A172 (cell line): ENCODE data around the gene ACBD5.

DNA sequence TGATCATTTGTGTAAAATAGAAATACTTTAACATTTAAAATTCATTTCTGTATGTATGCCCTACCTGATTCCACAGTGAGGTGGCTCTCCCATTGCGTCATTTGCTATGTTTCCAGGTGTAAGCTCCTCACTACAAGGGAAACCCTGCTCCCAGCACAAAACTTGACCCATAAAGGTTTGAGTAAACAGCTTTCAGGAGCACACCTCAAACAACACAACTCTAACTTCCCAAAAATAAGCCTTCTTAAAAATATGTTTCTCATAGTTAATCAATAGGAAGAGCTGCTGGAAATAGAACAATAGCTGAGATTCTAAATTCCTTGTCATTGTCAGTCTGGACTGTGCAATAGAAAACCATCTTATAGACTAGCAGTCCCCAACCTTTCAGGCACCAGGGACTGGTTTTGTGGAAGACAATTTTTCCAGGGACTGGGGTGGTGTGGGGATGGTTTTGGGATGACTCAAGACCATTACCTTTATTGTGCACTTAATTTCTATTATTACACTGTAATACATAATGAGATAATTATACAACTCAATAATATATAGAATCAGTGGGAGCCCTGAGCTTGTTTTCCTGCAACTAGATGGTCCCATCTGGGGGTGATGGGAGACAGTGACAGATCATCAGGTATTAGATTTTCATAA is 22.7 kb downstream of the PIP4K2A start:
- RAMPAGE, long total RNA = no peak

DNA sequence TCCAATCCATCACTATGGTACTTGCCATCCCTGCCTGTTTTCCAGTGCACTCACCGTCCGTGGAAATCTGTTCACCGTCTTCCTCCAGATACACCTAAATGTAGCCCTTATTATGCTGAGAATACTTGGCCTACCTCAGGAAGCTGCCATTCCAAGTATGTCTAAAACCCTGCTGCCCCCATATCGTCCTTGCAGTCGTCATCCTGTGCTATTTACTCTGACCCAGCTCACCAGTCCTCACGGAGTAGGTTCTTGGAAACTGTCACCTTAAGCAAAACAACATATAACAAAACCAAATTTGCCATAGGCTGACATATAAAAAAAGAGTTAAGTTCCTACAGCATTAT is 869 bp upstream of the PIP4K2A start:
- RAMPAGE, long total RNA = no peak

- RAMPAGE, long total RNA = no peak
Measured at GRCh38 chr10:23097208-23097808, 1.9 kb downstream of the MSRB2 start.

DNA sequence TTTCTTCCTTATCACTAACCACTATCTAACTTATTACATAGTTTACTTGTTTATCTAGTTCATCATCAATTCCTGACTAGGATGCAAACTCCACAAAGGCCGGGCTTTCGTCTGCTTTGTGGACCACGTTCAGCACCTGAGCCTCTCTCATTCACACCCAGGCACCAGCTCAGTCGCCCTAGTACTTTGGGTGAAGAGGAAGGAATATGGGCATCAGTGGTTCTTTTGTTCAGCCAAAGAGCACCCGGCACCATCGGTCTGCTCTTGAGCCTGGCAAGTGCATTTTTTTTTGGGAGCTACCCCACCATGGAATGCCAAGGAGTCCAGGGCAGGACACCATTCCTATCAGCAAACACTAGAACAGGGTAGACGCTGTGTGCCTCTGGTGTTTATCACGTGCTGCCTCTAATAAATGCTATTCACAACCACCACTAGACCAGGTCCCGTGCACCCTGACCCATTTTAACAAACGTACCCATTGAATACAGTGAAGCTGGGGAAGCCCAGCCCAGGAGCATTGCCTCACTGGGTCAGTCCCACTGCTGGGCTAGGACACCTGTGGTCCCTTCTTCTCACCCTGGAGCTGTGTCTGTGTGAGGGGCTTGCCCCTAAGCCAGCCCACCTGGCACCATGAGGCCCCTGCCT is 2.2 kb downstream of the C10orf67 start:
- RAMPAGE, long total RNA = no peak

GRCh38 chr10:23448584-23449143 is 9.8 kb downstream of the OTUD1 start:
- RAMPAGE, long total RNA = no peak

- RAMPAGE, long total RNA = no peak
Measured at GRCh38 chr10:24201980-24202525, 6.9 kb upstream of the KIAA1217 start.

- RAMPAGE, long total RNA = no peak
Measured at GRCh38 chr10:24255804-24256565, 47.0 kb downstream of the KIAA1217 start.

DNA sequence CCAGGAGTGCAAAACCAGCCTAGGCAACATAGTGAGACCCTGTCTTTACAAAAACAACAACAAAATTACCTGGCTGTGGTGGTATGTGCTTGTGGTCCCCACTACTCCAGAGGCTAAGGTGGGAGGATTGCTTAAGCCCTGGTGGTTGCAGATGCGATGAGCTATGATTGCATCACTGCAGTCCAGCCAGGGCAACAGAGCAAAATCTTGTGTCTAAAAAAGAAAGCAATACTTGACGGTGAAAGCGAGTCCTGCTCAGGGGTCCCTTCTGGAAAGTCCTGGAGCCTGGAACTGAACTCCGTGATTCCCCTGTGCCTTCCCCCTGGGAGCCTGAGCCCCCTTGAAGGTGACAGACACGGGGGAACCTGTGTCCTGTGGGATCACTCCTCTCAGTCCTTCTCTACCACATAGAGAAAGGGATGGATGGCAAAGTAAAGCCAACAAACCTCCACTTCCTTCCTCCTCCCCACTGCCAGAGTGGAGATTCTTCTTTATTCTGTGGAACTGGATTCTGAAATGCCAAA is 50.5 kb downstream of the KIAA1217 start:
- RAMPAGE, long total RNA = no peak

DNA sequence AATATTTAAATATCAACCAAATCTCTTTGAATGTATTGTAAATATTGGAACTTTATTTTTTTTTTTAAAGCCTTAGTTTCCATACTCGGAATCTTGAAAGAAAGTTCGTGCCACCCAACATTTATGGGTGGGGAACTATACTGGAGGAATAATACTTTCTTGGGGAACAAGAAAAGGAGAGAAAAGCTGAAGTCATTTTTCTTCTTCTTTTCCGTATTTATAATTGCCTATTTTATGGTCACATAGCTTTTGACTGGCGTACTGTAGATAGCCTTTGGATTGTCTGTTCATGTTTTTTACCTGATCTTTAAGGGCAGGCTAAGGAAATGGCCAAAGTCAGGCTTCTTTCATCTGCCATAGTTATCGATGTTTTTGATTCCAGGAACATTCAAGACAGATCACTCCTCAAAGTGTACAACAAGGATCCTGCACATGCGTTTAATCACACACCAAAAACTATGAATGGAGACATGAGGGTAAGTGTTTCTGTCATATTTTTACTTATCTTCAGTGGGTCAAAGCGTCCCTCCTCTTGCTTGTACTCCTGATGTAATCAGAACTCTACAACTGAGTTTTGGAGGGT is 229.2 kb downstream of the KIAA1217 start:
- RAMPAGE, long total RNA = no peak

GRCh38 chr10:24501289-24501666 is 222.4 kb downstream of the ARHGAP21 start:
- RAMPAGE, long total RNA = no peak

- RAMPAGE, long total RNA = no peak
Measured at GRCh38 chr10:24902207-24902654, 50.2 kb downstream of the PRTFDC1 start.

DNA sequence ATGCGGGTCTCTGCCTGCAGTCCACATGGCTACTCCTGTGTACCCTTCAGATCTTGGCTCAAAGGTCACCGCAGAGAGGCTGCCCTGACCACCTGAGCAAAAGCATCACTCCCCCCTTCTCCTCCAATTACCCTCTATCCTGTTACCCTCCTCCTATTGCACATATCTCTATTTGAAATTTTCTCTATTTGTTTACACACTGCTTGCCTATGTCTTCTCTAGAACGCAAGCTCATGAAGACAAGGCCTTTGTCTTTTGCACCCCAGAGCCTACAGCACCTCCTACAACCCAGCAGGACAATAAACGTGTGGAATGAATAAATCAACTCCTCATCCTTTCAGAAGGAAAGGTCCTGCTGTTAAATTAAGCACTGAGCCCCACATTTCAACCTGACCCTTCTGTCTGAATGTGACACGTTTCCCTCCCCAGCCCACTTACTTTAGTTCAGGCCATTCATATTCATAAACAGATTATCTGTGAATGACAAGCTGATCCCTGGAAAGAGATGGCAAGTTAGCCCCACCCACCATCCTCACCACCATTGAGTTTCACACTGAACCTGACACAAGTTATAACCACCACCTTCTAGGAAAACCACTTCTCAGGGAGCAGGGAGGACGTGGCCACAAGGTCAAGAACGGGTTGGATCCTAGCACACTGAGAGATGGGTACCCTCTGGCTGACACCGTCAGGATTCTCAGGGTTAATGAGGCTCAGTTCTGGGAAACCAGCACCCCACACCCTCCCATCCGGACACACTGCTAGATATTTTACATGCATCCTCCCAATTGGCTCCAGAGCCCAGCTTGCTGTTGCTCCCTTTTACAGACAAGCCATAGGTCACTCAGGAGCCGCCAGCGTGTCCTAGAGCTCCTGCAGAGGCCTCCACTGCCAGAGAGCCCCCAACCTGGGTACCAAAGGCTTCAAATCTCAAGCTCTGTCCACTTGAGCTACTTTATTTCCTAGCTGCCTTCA is 1.0 kb downstream of the PRTFDC1 start:
- RAMPAGE, long total RNA = no peak

DNA sequence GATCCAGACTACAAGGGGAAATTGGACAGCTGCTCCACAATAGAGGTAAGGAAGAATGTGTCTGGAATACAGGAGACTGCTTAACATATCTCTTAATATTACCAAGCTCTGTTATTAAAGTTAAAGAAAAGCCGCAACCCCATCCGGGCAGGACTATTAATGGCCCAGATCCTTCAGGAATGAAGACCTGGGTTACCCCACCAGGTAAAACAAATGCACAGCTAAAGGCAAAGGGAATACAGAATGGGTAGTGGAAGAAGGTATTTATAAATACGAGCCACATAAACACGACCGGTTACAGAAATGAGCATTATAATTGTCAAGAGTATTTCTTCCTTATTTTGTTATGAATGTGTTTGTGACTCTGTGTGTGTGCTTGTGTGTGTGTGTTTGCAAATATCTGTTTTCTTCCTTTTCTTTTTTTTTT is 49.5 kb upstream of the MYO3A start:
- RAMPAGE, long total RNA = no peak

DNA sequence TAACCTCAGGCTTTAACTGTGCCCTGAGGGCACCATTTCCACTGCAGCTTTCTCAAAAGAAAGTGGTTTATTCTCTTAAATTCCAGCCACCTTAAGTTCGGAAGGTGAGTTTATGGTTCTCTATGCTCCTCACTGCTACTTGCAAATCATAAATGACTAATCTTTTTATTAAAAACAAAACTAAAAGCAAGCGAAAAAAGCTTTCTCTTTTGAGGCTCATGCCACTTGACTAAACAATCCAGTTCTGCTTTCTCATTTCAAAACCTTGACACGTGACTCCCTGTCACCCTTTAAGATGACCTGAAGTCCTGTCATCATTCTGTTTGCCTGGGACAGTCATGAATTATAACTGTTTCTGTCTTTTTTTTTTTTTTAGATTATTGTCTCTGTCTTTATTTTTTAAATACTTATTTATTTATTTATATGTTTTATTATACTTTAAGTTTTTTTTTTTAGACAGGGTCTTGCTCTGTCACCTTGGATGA is 7.3 kb upstream of the APBB1IP start:
- RAMPAGE, long total RNA = no peak

DNA sequence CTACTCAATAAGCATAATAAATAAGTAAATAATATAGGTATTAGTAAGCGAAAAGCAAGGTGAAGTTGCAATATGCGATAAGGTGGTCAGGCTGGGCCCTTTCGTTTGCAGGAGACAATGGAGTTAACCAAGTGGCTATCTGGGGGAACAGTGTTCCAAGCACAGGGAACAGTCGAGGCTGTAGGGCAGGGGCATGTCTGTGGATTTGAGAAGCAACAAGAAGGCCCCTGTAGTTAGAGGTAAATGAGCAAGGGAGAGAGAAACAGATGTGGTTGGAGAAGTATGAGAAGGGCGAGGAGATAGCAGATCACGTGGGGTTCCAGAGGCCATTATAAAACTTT is 5.8 kb downstream of the APBB1IP start:
- RAMPAGE, long total RNA = no peak

GRCh38 chr10:26481979-26482701 is 44.0 kb downstream of the APBB1IP start:
- RAMPAGE, long total RNA = no peak

DNA sequence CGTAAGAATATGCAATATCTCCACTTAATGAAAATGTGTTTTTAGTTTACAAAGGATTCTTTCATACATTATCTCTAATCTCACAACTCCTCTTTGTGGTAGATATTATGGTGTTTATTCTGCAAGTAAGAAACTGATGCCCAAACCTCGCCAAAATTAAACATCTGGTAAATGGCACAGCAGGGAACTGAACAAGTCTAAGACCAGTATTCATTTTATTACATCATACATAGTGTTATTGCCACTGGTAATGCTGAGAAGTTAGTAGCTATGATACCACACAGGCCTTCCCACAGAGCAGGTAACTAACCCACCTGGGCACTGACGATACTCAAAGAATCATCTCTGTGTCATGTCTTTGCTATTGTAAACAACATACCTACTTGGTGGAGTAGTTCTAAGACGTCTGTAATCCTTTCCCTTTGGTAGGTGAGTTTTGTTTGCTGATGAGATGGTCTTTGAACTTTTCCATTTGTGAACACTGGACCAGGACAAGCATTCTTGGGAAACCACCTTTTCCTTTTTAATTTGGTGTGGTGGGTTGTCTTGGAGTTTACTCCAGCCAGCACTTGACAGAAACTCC is 40.8 kb downstream of the PDSS1 start:
- RAMPAGE, long total RNA = no peak

DNA sequence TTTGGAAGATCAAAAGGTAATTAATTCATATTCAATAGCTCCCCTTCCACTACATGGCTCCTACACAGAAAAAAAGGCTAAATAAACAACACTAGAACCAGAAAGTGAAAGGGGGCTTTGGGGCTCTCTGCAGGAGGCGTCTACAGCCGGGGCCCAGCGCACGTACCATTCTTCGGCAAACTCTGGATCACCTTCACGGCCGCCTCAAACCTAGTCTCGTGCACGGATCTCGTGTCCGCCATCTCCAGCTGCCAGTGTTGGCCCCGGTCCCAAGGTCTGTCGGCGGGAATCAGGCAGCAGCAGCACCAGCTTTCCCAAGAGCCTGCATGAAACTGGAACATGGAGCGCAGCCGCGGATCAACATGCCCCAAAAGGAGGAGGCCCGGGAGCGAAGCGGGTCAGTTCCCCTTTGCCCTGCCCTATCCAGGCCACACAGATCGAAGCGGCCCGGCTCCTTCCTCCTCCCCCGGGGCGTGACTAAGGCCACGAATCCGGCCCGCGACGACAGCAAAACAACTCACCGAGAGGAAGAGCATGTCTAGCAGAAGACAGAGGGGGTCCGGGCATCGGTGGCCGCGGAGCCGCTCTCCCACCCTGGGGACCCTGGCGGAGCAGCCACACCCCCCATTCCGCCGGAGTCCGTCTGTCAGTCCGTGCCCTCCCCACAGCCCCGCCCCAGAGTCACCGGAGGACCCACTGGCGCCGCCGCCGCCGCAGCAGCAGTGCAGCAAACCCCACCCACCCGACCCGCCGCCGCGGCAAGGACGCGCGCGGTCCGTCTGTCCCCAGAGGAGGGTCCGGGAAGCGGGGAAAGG is at the start of gene ACBD5:
Gene ACBD5, minus strand, starts transcription at position 645 of the 815 bp plus-strand sequence.
- RAMPAGE, long total RNA = start-site peak on the minus strand centred at position 395 of the sequence, 83 bp wide, 28 and 20 reads in 2 replicates; start-site peak on the minus strand centred at position 639 of the sequence, 96 bp wide, 102 and 30 reads in 2 replicates

- RAMPAGE, long total RNA = no peak
Measured at GRCh38 chr10:27536790-27537361, 32.8 kb downstream of the RAB18 start.

DNA sequence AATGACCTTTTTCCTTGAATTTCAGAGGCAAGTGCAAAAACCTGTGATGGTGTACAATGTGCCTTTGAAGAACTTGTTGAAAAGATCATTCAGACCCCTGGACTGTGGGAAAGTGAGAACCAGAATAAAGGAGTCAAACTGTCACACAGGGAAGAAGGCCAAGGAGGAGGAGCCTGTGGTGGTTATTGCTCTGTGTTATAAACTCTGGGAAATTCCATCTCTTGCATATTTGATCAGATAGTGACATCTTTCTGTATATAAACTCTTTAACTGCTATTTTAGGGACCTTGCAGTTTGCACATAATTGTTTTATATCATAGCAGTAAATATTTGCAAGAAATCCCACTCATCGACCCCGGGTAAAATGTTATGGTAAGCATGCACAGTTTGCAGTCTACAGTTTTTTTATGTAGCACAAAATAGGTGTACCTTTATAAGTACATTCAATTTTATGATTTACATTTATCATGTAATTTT is 33.8 kb downstream of the RAB18 start:
- RAMPAGE, long total RNA = no peak